ENCODE results near the gene AKAP1.

DNA sequence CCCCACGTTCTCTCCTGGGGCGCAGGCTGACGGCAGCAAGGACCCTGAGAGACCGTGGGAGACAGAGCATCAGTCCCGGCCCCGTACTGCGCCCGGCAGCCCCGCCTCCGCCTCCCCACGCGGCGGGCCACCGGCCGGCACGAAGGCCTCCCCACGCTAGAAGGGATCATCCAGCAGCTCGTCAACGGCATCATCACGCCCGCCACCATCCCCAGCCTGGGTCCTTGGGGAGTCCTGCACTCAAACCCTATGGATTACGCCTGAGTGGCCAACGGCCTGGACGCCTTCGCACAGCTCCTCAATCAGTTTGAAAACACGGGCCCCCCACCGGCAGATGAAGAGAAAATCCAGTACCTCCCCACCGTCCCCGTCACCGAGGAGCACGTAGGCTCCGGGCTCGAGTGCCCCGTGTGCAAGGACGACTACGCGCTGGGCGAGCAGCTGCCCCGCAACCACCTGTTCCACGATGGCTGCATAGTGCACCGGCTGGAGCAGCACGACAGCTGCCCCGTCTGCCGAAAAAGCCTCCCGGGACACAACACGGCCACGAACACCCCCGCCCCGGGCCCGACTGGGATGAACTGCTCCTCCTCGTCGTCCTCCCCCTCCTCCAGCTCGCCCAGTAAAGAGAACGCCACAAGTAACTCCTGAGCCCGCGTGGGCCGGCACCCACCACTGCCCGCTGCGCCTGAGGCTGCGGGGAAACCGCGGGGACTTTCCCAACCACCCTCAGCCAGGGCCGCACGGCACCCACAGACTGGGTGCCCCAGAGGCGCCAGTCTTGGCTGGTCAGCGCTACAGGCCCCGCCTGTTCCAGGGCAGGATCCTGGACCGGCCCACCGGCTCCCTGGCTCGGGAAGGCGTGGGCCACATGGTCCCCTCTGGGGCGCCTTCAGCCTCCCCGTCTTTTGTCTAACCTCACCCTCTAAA is 39.0 kb upstream of the AKAP1 start:
- PRO-cap: unidirectional peak, minus-strand start at position 624 of the sequence; unidirectional peak, minus-strand start at position 690 of the sequence; unidirectional peak, minus-strand start at position 759 of the sequence
- RAMPAGE, long total RNA, 4 experiments: no peak in any of the 4 experiments

DNA sequence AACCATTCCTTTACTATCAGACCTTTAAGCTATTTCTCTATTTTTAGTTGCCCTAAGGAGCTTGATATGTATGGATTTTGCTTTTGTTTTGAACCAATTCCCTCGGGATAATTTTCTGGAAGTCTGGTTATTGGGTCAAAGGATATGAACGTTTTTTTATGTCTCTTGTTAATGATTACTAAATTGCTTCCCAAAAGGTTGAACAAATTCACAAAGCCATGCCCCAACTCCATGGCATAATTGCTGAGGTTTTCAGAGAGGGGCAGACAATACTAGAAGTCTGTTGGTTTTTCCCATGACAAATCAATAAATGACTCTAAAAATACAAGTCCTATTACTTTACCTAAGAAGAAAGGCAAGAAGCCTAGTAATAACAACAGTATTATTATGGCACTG is 11.4 kb upstream of the AKAP1 start:
- PRO-cap: no peak
- RAMPAGE, long total RNA, 4 experiments: no peak in any of the 4 experiments

DNA sequence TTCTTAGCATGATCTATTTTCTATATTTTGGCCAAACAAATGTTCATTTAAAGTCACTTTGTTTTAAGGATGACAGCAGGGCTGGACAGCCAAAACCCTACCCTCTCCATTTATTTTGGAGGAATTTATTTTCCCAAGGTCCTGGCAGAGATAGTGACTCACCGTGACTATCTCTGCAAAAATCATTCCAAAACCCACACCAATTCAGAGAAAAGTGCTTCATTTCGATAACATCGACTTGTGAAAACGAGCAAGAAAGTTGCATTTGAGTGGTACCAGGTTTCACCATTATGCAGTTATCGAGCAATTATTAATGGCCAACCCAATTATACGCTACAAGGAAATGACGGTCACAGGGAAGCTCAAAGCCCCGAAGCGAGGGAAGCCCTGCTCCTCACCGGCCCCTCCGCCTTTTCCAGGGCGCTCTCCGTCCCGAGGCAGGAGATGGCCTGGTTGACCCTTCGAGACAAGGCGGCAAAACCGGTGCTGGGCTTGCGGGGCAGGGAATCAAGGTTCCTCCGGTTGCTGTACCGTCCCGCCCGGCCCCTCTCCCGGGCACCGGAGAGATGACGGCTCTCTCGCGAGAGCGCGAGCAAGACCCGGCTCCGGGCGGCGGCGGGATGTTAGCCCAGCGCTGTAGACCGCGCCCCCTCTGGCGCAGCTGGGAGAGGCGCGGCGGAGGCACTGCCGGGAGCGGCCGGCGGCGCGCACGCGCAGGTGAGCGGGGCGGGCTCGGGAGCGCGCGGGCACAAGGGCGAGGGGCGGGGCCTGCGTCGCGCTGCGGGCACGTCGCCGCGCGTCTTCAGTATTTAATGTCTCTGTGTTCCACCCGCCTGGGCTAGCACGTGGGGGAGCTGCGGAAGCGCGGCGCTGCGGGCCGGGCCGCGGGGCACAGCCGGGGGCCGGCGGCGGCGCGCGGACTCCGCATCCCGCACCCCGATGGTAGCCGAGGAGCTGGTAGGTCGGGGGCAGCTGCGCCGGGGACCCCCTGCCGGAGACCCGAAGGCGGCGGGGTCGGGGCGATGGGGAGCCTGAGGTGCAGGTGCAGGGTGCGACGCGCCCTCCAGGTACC is at the start of gene AKAP1:
AKAP1 (plus strand) TSS at position 805 of the 1,072 bp plus-strand sequence.
- PRO-cap: bidirectional peak, plus-strand start at position 838 of the sequence, minus-strand start at position 550 of the sequence
- RAMPAGE, long total RNA, 4 experiments: start-site peak on the minus strand in 4 of 4 experiments, centred at positions 550 to 568 of the sequence, 39 to 154 reads per replicate

DNA sequence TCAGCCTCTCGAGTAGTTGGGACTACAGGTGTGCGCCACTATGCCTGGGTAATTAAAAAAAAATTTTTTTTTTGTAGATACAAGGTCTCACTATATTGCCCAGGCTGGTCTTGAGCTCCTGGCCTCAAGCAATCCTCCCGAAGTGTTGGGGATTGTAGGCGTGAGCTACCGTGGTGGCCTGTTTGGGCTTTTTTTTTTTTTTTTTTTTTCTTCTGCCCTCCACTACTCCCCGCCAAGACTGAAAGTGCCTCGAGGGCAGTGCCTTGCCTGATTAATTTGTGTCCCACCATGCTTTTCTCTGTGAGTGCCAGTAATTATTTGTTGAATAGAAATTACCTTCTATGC is 10.2 kb downstream of the AKAP1 start:
- PRO-cap: no peak
- RAMPAGE, long total RNA, 4 experiments: no peak in any of the 4 experiments

- PRO-cap: unidirectional peak, plus-strand start at chr17:57109365; unidirectional peak, plus-strand start at chr17:57109441
- RAMPAGE, long total RNA, 4 experiments: no peak in any of the 4 experiments
Observed at GRCh38 chr17:57108958-57110198, 24.3 kb downstream of the AKAP1 start.

- PRO-cap: no peak
- RAMPAGE, long total RNA, 4 experiments: no peak in any of the 4 experiments
Observed at GRCh38 chr17:57278717-57279434, 22.6 kb downstream of the MSI2 start.

DNA sequence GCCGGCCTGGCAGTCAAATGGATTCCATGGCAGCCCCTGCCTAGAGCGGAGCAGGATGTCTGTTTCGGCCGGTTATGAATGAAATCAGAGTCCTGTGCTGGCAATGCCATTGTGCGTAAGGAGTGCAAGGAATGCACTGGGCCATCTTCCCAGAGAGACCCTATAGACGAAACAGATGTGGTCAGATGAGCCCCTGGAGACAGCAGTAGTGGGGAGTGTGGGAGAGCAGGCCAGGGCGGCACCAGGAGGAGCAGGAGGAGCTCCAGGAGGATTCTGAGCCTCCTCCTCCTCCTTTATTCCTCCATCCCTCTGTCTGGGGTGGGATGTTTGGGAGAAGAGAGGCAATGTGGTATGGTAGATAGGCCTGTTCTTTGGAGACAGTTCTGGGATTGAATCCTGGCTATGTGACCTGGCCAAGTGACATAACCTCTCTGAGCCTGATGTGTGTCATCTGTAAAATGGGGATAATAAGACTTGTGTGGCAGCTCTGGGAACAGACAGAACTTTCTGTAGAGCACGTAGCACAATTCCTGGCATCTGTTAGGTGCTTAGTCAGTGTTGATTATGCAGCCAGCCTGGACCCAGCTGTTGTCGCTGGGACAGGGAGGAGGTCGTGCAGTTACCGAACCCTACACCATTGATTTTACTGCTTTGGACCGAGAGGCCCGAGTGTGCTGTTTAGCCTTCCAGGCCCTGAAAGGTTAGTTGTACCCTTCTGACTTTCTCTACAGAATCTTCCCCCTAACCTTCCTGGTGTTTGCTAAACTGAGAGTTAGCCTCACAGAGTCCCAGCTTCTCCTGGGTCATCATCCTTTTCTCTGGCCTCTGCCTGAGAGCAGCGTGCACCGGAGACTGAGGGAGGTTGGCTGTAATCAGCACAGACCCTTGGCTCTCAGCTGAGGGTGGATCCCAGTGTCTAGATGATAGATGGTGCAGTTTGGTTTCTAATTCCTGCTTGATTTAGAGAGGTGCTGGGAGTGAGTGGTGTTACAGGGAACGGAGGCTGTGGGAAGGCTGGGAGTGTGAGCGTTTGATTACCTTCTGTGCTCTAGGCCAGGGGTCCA is 31.7 kb downstream of the MSI2 start:
- PRO-cap: no peak
- RAMPAGE, long total RNA, 4 experiments: no peak in any of the 4 experiments

DNA sequence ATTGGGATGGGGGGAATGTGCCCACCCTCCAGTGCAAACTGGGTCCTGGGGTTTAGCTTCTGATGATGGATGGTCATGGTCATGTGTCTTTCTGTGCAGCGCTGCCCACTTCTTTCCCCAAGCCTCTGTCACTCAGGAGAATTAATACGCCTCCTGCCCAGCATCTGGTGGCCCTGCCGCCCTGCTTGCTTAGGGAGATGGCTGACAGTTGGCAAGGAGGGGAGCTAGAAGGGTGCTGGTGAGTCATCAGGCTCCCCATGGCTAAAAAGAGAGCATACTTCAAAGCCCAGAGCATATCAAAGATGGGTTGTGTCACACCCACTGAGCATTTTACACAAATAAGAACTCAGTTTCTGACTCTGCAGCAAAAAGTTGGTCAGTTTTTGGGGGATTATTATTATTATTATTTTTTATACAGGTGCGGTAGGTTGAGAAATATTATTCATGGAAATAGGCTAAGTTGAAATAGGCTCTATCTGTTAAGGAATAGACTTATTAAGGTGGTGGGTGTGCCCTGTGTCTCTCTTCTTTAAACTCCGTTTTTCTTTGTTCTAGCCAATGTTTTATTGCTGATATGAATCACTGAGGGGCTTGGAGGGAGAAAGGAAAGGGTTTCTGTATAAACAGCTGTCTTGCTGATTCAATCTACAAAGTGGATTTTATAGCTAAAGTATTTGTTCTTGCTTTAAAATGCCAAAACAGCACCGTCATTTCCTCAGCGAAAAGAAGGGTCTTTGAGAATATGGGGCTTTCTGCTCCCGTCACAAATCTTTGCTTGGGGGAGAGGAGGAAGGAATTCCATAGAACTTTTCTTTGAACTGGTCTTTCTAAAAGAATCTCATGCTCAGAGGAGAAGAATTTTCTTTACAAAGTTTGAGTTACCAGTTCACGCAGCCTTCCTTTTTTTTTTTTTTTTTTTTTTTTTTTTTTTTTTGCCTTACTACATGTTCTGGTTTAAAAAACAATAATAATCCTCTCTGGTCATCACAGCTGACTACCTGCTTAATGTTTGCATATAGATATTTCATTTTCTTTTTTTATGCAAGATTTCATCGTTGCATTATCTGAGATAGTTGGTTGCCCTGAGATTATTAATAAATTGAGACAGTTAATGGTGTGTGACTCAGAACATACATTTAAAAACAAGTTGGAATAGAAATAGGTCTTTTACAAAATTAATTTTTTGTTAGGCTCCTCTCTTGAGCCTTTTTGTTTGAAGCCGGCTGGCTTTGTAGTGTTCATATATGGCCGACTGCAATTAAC is 39.2 kb downstream of the MSI2 start:
- PRO-cap: no peak
- RAMPAGE, long total RNA, 4 experiments: no peak in any of the 4 experiments

GRCh38 chr17:57309053-57309793 is 52.9 kb downstream of the MSI2 start:
- PRO-cap: no peak
- RAMPAGE, long total RNA, 4 experiments: no peak in any of the 4 experiments

GRCh38 chr17:57424476-57425477 is 168.5 kb downstream of the MSI2 start:
- PRO-cap: no peak
- RAMPAGE, long total RNA, 4 experiments: no peak in any of the 4 experiments

- PRO-cap: no peak
- RAMPAGE, long total RNA, 4 experiments: no peak in any of the 4 experiments
Observed at GRCh38 chr17:57435686-57436473, 179.6 kb downstream of the MSI2 start.

DNA sequence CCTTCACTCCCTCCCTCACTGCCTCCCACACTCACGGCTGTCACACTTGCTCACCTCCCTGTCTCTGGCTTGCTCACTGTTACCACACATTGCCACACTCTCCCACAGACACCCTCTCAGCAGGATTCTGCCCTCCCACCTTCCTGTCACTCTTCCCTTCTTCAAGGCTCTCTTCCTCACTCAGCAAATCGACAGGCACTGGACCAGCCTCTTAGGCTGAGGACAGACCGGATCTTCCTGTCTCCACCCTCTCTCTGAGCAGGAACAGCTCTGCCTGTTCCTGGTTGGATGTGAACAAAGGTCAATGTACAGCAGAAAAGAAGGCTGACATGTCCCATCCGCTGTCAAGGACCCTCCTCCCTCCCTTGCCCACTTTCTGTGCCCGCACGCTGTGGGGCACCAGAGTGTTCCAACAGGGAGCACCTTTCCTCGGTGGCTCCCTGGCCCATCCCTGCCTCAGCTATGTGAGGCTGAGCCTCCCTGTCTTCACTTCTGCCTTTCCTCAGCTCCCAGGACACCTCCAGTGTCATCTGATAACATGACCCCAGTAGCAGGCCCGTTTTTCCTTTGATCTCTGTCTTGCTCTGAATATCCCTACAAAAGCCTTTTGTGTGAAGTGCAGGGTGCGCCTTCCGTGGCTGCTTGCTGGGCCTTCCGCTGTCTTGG is 47.0 kb downstream of the CCDC182 start:
- PRO-cap: no peak
- RAMPAGE, long total RNA, 4 experiments: no peak in any of the 4 experiments

- PRO-cap: no peak
- RAMPAGE, long total RNA, 4 experiments: no peak in any of the 4 experiments
Observed at GRCh38 chr17:57846675-57847064, 3.2 kb downstream of the MRPS23 start.

GRCh38 chr17:57874278-57875285 is 24.7 kb upstream of the MRPS23 start:
- PRO-cap: no peak
- RAMPAGE, long total RNA, 4 experiments: no peak in any of the 4 experiments

DNA sequence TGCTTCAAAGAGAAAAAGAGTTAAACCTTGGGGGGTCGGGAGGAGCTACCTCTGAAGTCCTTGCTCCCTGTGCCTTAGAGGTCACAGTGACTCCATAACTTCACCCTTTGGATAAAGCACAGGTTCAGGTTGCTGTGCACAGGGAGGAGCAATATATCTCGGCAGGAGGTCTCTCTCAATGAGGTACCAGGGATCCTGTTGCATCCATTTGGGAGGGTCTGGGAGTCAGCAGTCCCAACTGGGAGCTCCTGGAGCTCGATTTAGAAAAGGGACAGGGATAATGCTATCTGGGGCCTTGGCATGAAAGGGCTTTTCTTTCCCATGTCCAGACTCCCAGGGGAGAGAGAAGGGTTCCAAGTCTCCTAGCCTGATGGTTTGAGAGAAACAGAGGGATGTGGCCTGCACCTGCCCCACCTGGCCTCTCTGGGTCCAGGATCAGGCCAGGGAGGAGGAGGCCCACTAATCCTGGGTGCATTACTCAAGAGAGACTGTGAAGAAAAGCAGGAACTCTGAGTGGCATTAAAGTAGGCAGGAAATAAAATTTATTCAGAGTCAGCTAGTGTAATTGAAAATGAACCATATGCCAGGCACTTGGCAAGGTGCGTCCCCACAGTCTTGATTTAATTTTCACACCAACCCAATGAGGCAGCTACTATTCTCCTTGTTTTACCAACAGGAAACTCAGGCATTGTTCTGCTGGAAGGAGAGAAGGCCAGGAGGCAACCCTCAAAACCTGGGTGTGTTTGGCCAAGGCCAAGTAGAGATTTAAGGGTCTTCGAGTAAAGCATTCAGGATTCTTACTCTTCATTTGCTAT is 40.7 kb downstream of the CUEDC1 start:
- PRO-cap: no peak
- RAMPAGE, long total RNA, 4 experiments: no peak in any of the 4 experiments

DNA sequence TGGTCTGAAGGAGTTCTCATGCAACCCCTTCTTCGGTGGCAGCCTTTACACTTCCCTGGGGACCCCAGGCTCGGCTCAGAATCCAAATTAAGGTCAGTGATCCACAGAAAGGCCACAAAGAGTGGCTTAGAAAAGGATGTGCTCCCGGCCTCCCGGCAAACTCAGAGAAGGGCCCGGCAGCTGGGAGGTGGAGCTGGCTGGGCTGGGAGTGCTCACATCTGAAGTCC is 13.3 kb downstream of the CUEDC1 start:
- PRO-cap: no peak
- RAMPAGE, long total RNA, 4 experiments: no peak in any of the 4 experiments

DNA sequence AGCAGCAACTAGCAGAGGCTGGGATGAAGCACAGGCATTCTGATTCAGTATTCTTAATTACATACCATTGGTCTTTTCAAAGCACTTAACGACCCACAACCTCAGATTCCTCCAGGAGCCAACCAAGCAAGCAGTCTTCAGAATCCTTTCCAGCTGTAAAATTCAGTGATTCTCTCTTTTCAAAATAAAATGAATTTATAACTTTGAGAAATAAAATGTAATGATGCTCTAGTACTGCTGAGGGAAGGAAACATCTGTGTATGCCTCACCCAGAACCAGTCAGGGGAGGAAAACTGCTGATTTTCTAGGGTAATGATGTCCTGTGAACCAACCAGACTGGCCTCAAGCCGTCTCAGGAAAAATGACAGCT is 9.1 kb downstream of the CUEDC1 start:
- PRO-cap: no peak
- RAMPAGE, long total RNA, 4 experiments: no peak in any of the 4 experiments

GRCh38 chr17:57952481-57953104 is 2.6 kb downstream of the CUEDC1 start:
- PRO-cap: no peak
- RAMPAGE, long total RNA, 4 experiments: no peak in any of the 4 experiments

DNA sequence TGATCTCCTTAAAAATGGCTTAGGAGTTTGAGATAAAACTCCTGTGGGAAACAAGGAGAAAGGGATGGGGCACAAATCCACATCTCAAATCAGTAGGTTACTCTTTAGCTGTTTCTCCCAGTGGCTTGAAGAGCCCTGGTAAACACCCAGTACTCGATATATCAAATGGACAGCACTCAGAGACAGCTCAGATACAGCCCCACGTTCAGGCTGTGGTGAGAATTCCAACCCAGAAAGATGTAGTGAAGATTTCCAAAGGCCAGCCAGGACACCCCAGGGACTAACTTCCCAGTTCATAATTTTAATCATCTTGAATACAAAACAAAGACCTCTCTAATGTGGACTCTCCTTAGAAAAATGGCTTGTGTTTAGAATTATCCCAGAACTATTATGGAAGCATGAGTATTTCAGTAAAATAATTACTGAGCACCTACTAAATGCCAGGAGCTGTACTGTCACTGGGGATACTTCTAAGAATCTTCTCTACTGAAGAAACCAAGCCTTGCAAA is 6.4 kb upstream of the VEZF1 start:
- PRO-cap: no peak
- RAMPAGE, long total RNA, 4 experiments: no peak in any of the 4 experiments

DNA sequence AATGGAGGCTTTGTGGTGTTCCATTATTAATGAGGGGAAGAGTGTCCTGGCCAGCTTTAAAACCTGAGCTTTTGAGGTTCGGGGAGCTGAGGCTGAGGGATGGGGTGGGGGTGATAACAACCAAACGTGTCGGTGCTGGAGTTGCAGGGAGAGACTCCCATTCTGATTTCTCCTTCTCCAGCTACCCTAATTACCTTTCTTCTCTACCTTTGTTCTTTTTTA is 5.6 kb downstream of the DYNLL2 start:
- PRO-cap: no peak
- RAMPAGE, long total RNA, 4 experiments: no peak in any of the 4 experiments